ENCODE measurements around the gene TBC1D16.

DNA sequence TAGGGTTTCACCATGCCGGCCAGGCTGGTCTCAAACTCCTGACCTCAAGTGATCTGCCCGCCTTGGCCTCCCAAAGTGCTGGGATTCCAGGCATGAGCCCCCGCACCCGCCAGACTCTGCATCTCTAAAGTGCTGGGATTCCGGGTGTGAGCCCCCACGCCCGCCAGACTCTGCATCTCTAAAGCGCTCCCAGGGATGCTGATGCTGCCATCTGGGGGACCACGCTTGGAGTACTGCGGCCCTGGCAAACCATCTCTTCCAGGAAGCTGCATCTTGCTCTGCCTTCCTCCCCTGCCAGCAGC, 4.1 kb downstream of the CEP295NL start:
- PRO-cap, 2 experiments: no peak in any of the 2 experiments

DNA sequence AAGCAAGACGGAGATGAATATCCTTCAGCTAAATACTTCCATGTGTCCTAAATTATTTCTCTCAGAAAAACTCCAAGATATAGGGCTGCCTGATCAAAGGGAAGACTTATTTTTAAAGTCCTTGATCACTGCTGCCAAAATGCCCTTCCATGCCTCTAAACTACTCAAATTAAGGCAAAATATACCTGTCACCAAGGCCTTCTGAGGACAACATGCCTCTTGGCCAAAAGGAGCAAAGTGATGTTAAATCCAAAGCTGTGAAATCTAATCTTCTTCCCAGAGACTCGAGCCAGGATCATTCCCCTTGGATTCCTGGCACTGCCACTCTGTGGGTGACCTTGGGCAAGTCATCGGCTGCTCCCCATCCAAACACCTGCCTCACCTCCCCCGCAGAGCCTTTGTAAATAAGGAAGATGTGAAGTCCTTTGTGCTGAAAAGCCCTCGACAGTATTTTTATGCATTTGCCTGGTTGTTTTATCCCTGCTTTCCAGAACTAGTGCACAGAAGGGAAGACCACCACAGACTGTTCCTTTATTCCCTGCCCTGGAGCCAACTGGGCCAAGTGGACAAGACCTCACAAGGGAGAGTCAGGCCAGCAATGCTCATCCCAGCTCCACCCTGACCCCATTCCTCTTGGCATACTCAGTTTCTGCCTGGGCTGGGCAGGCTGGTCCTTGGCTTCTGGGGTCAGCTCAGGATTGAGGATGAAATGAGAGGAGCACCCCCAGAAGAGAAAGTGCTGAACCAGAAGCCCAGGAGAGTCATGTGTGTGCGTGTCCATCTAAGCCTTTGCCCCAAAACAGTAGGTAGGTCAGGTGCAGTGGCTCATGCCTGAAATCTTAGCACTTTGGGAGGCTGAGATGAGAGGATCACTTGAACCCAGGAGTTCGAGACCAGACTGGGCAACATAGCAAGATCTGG, 5.5 kb upstream of the CEP295NL start:
- PRO-cap, 2 experiments: no peak in any of the 2 experiments

- PRO-cap, 2 experiments: peak in 1 of 2 experiments; most common plus-strand start chr17:78923051 (in 1); most common minus-strand start chr17:78922988 (in 1)
These were observed 2.4 kb downstream of the TIMP2 start for GRCh38 chr17:78922777-78923268.

DNA sequence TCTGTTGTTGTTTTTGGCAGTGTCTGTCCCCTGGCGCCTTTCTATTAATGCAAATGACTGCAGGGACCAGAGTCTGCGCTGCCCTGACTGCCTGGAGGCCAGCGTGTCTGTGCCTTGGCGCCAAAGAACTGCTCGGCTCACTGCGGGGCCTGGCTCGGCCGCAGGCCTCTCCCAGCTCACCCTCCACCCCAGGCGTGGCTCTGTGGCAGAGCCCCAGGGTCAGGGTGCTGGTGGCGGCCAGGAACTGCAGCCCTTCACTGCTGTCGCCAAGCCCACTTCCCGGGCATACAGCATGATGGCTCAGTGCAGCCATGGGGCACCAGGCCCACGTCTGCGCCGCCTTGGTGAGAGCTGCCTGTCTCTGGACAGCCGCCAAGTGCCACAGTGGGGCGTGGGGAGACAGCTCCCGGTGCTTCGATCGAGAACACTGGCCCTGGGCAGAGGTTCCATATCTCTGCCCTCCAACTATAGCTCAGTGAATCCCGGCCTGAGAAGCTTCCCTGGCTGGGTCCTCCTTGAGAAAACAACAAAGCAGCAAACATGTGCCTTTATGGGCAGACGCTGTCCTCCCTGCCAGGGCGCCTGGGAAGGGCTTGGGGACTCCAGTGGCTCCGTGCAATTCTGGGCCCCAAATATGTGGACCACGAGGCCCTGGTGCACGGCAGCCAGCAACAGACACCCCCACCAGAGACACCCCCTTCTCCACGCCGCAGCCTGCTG, 11.1 kb downstream of the CANT1 start:
- PRO-cap, 2 experiments: no peak in any of the 2 experiments

GRCh38 chr17:79607738-79608478, 2.9 kb downstream of the RBFOX3 start:
- PRO-cap, 2 experiments: no peak in any of the 2 experiments

DNA sequence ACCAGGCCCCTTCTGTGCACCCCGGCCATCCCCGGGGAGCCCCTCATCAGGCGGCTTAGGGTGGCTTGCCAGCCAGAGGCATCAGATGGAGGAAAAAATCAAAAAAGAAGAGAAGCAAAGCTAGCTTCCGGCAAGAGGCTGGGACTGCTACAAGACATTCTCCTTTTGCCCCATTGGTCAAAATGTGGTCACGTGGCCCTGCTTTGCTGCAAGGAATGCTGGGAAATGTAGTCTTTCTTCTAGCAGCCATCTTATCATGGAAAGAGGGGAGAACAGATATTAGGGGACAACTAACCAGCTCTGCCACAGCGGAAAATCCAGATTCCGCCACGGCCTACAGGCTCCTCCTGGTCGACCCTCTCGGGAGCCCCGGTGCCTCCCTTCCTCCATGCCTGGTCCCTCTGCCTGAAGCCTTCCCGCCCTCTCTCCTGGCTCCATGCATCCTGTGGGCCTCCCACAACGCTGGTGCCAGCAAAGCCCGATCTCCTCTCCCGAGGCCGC, 2.1 kb upstream of the ENPP7 start:
- PRO-cap, 2 experiments: no peak in any of the 2 experiments

DNA sequence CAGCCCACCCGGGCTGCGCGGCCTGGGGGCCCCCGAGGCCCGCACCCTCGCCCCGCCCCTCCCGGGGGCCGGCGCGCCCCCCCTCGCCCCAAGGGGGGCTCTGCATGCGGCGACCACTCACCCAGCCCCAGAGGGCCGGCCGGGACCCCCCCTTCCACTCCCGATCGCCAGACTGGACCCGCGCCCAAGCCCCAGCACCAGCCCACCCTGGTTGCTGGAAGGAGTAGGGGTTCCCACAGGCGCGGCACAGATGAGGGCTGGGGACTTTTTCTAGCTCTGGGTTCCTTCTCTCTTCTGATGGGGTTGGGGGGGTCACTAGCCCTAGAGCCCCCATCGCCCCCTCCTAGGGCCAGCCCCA, 16.8 kb upstream of the CBX8 start:
- PRO-cap, 2 experiments: no peak in any of the 2 experiments

DNA sequence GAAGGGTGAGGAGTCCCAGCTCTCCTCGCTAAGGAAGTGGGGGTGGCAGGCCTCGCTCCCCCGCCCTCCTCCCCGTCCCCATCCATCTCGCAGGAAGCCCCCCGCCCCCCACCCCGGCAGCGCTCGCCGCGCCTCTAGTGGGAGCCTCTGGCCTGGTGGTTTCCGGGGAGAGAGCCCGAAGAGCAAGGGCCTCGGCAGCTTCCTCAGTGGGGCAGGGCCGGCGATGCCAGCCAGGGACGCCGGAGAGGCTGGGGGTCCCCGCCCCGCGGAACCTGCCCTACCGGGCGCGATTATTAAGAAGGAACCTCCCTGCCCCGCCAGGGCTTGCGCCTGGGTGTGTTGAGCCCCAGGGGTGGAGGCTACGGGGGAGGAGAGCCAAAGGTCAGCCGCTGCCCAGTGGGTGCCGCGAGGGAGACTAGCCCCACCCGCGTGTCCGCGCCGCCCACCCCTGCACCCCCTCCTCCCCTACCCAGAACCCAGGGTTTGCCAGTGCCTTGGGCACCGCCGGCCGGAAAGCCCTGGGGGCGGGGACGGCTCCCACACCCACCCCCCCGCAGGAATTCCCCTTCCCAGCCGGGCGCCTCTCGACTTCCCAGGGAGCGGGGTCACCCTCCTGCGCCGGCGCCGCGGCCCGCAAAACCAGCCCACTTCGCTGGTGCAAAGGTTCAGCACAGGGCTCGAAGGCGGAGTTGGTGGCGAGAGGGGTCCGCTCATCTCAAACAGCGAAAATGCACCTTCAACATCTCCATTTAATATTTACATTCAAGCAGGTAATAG, 6.6 kb downstream of the CBX4 start:
- PRO-cap, 2 experiments: peak in 2 of 2 experiments; most common plus-strand start position 686 of the sequence (in 2); most common minus-strand start position 517 of the sequence (in 2)

- PRO-cap, 2 experiments: peak in 2 of 2 experiments; most common plus-strand start chr17:79919387 (in 2); most common minus-strand start chr17:79919261 (in 2)
These were observed 79.8 kb upstream of the CBX4 start for GRCh38 chr17:79918934-79919518.

DNA sequence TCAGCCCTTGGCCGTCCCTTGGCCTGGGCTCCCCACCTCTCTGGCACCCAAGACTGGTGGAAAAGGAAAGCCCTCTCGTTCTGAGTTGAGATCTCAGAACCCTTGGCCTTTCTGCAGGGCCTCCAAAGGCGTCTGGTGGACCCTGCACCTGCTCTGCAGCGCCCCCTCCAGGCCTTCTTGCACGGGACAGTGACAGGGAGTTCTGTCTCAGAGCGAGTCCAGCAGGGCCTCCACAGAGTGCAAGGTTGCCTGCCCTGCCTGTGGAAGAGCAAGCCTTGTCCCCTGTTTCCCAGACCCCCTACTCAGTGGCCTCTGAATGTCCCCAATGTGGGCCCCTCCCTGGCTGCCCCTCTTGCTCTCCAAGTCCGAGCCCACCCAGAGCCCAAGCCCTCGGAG, 85.2 kb upstream of the CBX4 start:
- PRO-cap, 2 experiments: no peak in any of the 2 experiments

GRCh38 chr17:79929539-79930761, 90.7 kb upstream of the CBX4 start:
- PRO-cap, 2 experiments: no peak in any of the 2 experiments

GRCh38 chr17:79935348-79935845, 96.2 kb upstream of the CBX4 start:
- PRO-cap, 2 experiments: no peak in any of the 2 experiments

GRCh38 chr17:79936121-79937416, 97.3 kb upstream of the CBX4 start:
- PRO-cap, 2 experiments: no peak in any of the 2 experiments

DNA sequence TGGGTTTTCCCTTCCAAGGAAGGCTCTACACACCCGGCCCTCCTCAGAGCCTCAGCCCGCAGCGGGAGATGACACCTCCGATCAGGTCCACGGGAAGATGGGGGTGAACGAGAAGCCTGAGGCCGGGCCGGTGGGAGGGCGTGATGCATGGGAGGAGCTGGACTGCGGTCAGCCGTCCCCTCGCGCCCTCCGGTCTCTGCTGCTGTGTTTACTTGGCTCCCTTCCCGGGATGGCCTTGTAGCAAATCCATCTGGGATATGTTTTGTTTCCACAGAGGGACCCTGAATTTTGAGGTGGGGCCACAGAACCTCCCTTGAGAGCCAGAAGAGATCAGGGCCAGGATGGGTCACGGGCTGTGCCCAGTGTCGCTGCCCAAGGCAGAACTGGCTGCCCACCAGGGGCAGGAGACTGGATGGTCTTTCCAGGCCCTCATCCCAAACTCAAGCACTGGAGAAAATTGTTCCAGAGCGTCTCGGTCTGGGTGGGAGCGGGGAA, 48.9 kb downstream of the TBC1D16 start:
- PRO-cap, 2 experiments: peak in 2 of 2 experiments; most common plus-strand start position 323 of the sequence (in 1); most common minus-strand start position 195 of the sequence (in 1)

- PRO-cap, 2 experiments: no peak in any of the 2 experiments
These were observed 33.1 kb downstream of the TBC1D16 start for GRCh38 chr17:80002535-80003075.

GRCh38 chr17:80035745-80035925, at the start of gene TBC1D16:
Gene TBC1D16, minus strand, starts transcription at chr17:80035872.
- PRO-cap, 2 experiments: peak in 2 of 2 experiments; most common minus-strand start chr17:80035872 (in 2)

- PRO-cap, 2 experiments: no peak in any of the 2 experiments
These were observed 13.5 kb downstream of the CCDC40 start for GRCh38 chr17:80049921-80050351.

- PRO-cap, 2 experiments: no peak in any of the 2 experiments
These were observed 653 bp downstream of the GAA start for GRCh38 chr17:80101878-80102589.

DNA sequence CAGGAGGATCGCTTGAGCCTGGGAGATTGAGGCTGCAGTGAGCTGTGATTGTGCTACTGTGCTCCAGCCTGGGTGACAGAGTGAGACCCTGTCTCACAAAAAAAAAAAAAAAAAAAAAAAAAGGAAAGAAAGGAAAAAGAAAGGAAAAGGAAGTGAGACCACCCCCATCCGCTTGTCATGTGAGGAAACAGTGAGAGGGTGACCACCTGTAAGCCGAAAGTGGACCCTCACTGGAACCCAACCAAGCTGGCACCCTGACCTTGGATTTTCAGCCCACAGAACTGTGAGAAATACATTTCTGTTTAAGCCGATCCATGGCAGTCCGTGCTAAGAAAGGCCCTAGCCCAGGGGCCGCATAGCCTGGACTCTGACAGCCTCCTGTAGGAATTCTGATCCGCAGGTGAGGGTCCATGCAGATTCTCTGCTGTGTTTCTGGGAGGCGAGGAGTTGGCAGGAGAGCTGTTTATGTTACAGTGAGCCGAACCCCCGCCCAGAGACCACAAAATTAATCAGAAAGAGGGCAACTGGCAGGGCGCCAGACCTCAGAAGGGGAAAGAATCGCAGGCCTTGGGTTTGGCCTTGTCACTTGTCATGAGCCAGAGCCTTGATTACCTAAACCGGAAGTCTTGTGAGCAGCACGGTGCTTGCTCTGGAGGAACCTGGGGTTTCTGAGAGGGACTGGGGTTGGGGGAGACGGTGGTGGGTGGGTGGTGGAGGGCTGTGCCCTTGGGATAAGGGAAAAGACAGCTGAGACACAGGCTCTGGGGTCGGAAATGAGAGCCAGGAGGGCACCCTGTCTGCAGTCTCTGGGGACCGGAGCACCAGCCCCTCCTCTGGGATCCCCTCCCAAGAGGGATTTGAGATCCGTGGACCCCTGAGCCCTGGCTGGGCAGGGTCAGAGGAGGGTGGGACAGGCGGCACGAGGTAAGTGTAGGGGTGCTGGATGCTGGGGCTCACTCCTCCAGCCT, 784 bp downstream of the SGSH start:
- PRO-cap, 2 experiments: no peak in any of the 2 experiments

GRCh38 chr17:80261758-80262270, 1.2 kb downstream of the RNF213 start:
- PRO-cap, 2 experiments: no peak in any of the 2 experiments

Measured in Metastatic Liver Carcinoma in the Adrenal Gland (tissue), 2 donors.